ENCODE results near the genes TMPRSS4, MPZL2 and KMT2A.

- PRO-cap, result no peak
Measured at GRCh38 chr11:117837326-117838241, 13.0 kb upstream of the FXYD2 start.

GRCh38 chr11:117928802-117929212, 395 bp downstream of the TMPRSS13 start:
- PRO-cap, result no peak

GRCh38 chr11:117946814-117947233, 17.6 kb upstream of the TMPRSS13 start:
- PRO-cap, result no peak

GRCh38 chr11:118004237-118005000, 18.2 kb downstream of the IL10RA start:
- PRO-cap, result no peak

DNA sequence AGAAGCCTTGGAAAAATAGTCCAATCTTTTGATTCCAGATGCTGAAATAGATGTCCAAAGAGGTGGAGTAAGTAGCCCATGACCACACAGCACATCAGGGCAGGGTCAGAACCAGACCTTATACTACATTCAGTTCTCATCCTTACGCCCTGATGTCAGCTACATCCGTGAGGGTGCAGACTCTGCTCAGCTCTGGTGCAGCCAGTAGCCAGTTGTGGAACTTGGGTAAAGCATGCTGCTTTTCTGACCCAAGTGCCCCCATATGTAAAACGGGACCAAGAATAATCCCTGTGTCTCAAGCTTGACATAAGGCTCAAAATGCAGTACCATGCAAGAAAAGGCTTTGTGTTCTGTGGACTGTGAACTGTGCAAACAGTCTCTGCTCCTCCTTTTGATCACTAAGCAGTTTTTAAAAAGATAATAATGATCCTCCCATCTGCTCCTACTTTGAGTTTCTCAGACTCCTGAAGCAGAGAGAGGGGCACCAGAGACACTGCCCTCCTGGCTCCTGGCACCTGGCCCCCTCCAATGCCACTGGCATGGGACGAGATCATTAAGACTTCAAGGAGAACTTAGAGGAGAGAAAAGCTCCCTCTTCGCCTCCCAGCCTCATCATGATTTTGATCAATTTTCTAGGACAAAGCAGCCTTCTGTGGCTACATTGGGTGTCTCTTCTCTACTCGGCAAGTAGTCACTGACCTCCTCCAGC, 23.7 kb downstream of the IL10RA start:
- PRO-cap, result no peak

DNA sequence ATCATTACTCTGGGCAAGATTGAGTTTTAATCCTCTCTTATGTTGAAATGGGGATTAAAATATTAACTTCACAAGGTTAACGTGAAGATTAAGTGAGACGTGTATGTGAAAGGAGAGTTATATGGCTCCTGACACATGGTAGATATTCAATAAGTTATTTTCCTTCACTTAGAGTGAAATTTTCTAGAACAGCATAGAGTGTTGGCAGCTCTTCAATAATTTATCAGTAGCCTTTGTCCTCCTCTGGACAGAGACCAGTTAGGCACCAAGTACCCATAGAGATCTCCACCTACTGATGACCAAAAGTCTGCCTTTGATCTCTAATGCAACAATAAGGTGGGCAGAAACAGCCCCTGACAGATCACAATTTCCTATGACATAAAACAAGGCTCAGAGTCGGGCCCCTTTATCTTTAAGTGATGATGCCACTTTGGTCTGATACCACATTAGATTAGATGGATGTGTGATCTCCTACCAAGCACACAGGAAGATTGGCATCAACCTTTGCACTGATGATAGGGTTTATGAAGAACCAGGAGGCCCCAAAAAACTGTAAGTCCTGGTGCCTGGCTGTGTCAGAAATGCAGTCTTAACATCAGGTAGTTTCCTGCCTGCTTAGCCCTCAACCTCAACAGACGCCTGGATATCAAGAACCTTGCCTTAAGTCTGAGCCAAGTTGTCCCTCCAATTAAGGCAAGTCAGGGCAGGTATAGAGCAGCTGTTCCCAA, 30.8 kb upstream of the TMPRSS4 start:
- PRO-cap, result no peak

DNA sequence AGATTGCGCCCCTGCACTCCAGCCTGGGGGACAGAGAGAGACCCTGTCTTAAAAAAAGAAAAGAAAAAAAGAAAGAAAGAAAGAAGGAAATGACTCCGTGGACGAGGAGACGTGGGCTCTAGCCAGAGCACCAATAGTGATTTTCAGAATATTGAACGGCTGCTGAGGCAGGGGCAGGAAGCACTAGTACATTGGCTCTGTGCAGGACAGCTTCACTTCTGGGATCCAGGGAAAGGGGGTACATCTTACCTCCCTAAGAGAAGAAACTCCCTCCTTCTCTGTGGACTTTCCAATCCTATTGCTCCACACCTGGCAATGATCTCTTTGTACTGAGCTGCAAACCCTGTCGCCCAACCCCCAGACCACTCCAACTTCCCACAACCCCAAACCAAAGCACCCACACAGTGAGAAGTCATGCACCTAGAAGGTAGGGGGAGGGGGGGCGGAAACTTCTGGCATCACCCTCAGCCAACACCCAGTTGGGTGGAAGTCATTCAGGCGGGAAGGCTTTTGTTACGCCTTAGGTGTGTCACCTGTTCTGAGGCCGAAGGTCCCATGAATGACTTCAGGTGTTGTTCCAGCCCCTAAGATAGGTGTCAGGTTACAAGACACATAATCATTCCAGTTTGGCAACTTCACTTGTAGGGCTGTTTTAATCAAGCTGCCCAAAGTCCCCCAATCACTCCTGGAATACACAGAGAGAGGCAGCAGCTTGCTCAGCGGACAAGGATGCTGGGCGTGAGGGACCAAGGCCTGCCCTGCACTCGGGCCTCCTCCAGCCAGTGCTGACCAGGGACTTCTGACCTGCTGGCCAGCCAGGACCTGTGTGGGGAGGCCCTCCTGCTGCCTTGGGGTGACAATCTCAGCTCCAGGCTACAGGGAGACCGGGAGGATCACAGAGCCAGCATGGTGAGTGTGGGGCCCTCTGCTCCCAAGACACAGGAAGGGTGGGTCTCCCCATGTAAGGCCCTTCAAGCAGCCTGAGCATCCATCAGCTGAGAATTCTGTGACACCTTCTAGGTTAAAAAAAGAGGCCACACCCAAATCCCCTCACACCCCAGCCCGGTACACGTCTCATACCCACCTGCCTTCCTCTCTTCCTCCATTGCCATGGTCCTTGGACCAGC, at the start of gene TMPRSS4:
TMPRSS4 (plus strand) TSS at position 682 of the 1,127 bp plus-strand sequence.
- PRO-cap, result unidirectional peak, plus-strand start at position 536 of the sequence; unidirectional peak, plus-strand start at position 619 of the sequence; unidirectional peak, plus-strand start at position 678 of the sequence; unidirectional peak, plus-strand start at position 878 of the sequence

GRCh38 chr11:118156186-118156803, 3.7 kb upstream of the SCN4B start:
- PRO-cap, result no peak

DNA sequence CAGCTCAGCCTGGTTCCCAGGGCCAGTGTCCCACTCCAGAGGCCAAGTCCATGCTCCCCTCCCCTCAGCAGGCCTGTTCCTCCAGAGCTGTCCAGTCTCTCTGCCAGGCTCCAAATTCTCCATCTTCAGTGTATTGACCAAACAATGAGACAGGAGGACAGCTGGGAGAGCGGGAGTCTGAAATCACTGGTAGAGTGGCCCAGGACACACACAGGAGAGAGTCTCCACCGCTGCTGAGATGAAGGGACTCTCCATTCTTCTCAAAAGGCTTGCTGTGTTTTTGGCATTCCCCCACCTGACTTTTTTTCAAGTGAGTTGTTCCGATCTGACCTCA, 17.6 kb upstream of the SCN2B start:
- PRO-cap, result no peak

DNA sequence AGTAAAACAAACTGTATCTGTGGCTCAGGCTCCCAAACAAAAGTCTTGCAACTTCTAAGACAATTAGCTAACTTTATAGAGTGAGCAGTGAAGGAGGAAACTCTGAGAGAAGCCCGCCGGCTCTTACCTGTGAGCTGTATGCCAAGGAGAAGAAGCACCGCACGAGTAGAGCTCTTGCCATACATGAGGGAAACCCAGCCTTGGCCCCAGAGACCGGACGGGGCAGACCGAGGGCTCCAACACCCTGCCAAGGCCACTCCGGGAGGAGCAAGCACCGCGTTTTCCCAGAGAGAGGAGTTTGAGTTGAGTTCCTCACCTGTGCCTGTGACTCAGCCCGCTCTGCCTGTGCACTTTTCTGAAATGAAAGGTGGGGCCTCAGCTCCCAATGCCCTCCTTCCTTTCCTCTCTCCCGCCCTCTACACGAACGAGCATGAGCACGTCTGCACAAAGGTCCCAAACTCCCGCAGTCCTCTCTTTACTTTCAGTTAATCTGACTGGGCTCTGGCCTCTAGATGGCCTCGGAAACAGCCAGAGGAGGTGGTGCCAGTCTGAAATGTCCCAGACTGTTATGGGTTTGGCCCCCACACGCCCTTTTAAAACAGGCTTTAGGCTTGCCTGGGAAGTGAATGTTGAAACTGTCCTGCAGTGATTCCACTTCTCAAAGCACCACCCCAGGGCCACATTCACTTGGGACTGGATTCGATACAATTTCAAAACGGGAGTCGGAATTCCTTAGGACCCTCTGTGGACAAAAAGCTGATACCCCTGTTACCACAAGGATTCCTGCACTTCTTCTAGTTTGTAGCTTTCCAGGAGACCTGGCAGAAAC, at the start of gene MPZL2:
MPZL2 (minus strand) TSS at position 329 of the 829 bp plus-strand sequence.
- PRO-cap, result bidirectional peak, plus-strand start at position 625 of the sequence, minus-strand start at position 326 of the sequence

DNA sequence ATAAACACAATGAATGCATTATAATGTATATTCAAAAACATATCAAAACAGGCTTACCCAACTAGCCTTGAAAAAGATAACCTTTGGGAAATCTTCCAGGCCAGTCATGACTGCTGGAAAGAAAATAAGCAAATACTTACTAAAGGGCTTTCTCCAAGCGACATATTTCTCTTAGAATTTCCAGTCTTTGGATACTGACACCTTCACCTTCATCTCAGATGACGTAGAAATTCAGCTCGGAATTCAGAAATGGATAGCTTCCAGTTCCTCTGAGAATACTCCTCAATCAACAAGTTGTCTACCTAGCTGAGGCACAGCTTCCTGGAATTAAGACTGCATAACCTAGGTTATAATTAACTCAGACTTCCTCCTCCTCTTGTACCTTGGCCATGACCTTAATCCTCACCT, 17.2 kb downstream of the ATP5MG start:
- PRO-cap, result unidirectional peak, minus-strand start at position 277 of the sequence; unidirectional peak, minus-strand start at position 329 of the sequence

GRCh38 chr11:118436305-118437018, at the start of gene KMT2A:
TSS of gene KMT2A (plus strand) at chr11:118436492.
- PRO-cap, result bidirectional peak, plus-strand start at chr11:118436497, minus-strand start at chr11:118436182; bidirectional peak, plus-strand start at chr11:118436720, minus-strand start at chr11:118436787

GRCh38 chr11:118526074-118526965, 954 bp upstream of the TTC36 start:
- PRO-cap, result no peak

- PRO-cap, result no peak
Measured at GRCh38 chr11:118609290-118609781, 1.9 kb downstream of the PHLDB1 start.

GRCh38 chr11:118719032-118719761, 39.7 kb upstream of the TREH start:
- PRO-cap, result no peak

GRCh38 chr11:118791567-118792085, 662 bp upstream of the DDX6 start:
- PRO-cap, result unidirectional peak, plus-strand start at chr11:118791648; bidirectional peak, plus-strand start at chr11:118791811, minus-strand start at chr11:118791744

DNA sequence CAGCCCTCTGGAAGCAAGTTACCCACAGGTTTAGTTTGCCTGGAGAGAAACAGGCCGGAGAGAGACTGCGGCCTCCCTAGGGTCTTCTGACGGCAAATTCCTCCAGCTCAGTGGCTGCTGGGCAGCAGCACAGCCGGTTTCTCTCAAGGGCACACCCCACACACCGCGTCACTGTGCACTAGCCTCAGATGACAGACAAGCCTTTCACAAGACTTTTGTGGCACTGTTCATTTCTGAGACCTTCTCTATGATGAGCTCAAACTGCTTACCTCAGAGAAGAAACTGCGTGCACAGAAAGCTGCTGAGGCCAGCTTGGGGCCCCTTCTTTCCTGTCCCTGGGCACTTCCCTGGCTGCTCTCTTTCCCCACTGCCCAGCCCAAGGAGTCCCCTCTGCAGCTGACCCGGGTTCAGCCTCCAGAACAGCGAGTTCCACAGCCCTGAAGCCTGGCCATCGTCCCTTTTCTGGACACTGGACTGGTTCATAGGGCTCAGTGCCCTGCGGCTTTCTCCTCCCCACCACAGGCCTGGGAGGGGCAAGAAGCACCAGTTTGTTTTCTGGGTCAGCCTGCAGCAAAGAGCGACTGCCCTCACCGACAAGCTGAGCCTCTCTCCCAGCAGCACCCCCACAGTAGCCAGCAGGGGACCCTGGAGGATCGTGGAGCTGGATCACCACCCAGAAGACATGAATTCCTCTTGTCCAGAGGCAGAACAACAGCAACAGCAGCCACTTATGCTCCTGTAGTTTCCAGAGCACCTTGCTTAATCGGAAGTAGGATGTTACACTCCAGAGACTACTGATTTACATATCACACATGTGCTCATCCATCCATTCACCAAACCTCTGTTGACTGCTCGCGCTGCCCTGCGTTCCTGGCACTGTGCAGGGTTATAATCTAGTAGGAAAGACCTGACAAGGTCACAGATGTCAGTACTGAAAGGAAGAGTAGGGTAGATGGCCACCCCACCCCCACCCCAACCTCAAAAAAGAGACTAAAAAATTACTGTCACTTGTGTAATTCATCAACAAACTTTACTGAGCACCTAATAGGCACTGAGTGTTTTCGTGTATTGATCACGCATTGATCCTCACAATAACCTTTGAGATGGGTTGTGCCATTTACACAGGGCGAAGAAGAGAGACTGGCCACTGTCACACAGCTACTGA, 13.2 kb upstream of the CXCR5 start:
- PRO-cap, result bidirectional peak, plus-strand start at position 273 of the sequence, minus-strand start at position 112 of the sequence

- PRO-cap, result unidirectional peak, plus-strand start at chr11:118917658
Measured at GRCh38 chr11:118917336-118918091, 8.2 kb downstream of the BCL9L start.

DNA sequence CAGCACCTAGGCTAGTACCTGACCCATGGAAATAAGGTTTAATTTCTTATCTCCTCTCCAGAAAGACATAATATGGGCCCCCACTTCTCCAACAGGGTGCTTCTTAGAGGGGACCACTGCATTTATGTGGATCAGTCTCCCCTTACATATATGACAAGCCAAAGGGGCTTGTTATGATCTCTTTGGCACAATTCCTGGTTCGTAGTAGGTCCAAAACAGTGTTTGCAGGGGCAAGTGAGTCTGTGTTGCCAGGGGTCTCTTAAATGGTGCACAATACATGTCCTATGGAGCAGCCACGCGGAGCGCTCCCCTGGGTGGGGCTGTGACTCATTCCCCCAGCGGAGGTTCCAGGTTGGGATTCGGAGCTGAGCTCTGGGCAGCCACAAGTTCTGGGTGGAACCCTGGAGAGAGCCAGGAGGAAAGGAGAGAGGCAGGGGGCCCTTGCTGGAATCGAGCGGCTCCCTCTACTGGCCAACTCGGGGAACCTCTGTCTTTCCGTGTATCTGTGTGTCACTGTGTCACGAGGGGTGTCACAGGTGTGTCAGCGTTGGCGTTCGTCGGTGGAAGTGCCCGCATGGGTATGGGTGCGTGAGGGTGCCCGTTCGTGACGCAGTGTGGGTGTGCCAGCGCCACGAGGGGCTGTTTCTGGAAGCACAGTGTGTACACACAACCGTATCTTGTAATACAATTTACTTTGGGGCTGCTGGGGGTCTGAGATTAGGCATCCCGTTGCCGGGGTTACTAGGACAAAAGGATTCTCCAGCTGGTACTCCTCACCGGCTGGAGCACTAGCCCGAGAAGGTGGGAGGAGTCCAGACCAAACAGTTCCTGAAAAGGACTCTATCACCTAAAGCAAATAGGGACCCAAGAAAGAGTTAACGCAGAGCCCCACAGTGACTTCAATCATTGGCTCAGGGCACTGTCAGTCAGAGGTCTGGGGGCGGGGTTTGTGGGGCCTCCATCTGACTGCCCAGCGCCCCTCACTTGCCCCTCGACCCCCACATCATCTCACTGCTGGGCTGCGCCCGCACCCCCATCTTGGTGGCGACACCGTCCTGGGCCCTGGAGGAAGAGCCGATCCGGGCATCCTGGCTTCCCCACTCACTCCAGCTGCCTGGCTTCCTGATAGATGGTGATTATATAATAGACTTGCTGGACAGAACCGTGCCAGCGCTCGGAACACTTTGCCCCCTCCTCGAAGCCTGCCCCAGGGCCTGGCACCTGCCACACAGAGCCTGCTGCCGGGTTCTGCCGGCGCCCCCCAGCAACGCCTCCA, 2.5 kb upstream of the BCL9L start:
- PRO-cap, result bidirectional peak, plus-strand start at position 385 of the sequence, minus-strand start at position 391 of the sequence; bidirectional peak, plus-strand start at position 550 of the sequence, minus-strand start at position 568 of the sequence; unidirectional peak, plus-strand start at position 950 of the sequence; bidirectional peak, plus-strand start at position 1,167 of the sequence, minus-strand start at position 1,112 of the sequence

- PRO-cap, result bidirectional peak, plus-strand start at chr11:119029576, minus-strand start at chr11:119029412
Measured at GRCh38 chr11:119028515-119029707, 10.3 kb downstream of the TRAPPC4 start.